Left cardiac atrium (tissue), 1 donor: ENCODE measurements around the genes USP26, PLAC1, MMGT1, SLC9A6 and HTATSF1.

DNA sequence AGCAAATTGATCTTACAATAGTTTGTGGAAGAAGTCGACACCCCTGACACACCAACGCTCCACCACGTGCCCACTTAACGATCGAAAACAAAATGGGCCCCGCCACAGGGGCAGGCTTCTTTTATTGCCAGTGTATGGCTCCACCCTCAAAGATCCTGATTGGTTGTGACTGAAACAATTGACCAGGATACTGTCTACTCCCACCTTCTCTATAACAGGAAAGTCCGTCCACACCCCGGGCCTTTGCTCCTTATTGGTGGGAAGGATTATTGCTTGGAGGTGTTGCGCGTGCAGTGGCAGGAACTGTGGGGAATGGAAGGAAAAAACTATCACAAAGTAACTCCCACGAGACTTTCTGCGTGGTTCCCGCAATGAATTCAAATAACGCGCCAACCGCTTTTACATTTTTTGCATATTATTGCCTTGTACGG is at the start of gene USP26:
TSS of gene USP26 (minus strand) at position 96 of the 431 bp plus-strand sequence.
- PRO-cap, result no peak

GRCh38 chrX:133414792-133415016 is 585 bp downstream of the GPC4 start:
- PRO-cap, result no peak

GRCh38 chrX:133445562-133445888 is 30.2 kb upstream of the GPC4 start:
- PRO-cap, result no peak

GRCh38 chrX:133543938-133544659 is 128.8 kb upstream of the GPC4 start:
- PRO-cap, result no peak

DNA sequence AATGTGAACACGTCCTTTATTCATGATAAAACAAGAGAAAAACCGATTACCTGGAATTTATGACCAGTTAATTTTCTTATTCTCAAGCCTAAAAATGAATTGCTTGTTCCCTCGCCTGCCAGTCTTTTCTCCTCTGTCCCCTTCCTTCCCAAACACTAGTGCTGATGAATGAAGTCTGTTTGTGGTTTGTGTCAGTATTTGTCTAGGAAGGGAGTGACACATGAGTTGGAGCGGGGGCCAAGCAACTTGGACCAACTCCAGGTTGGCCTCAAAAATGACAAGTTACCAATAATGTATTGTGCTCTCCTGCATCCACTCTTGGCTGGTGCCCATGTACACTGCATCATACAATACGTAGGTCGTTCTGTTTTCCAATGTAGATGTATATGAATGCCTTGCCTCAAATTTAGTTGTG is 222.9 kb upstream of the GPC4 start:
- PRO-cap, result no peak

DNA sequence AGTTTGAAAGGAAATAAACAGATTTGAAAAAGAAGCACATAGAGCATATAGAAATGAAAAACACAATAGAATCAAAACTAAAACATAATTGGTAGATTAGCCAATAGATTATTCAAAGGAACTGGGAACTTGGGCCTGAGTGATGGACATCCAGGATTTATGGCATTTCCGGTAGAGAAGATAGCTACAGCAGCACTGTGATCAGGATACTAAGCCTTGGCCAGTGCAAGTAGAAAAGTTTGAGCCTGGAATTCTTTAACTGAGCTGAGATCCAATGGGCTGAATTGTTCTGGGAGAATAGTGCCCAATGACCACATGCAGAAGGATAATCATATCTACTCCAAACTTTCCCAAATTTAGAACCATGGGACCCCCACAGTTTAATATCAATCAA is 53.5 kb upstream of the GPC3 start:
- PRO-cap, result no peak

- PRO-cap, result no peak
These were observed 65.3 kb upstream of the CCDC160 start for GRCh38 chrX:134171528-134172331.

DNA sequence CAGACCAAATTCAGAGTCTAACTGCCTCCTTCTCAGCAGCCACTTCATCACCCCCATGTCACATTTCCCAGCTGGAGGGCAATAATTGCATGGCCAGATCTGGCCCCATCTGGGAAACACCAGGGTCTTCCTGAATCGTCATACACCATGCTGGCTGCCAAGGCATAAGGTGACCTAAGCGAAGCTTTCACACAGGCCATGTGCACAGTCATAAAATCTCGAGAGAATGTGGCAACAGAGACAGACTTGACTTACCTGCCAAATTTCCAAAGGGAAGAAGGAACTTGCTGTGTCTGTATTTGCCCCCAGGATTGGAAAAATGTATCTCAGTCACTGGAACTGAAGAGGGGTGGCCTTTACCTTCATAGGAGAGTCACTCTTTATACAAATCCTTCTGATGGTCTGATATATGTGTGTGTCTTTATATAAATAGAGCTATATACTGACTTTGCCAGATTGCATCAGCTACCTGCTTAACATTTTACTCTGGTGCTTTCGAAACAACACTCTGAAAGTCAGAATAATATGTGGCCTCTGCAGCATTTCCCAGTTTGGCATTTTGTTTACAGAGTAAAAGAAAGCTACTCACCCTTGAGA is at the start of gene PLAC1:
TSS of gene PLAC1 (minus strand) at position 399 of the 597 bp plus-strand sequence.
- PRO-cap, result no peak

DNA sequence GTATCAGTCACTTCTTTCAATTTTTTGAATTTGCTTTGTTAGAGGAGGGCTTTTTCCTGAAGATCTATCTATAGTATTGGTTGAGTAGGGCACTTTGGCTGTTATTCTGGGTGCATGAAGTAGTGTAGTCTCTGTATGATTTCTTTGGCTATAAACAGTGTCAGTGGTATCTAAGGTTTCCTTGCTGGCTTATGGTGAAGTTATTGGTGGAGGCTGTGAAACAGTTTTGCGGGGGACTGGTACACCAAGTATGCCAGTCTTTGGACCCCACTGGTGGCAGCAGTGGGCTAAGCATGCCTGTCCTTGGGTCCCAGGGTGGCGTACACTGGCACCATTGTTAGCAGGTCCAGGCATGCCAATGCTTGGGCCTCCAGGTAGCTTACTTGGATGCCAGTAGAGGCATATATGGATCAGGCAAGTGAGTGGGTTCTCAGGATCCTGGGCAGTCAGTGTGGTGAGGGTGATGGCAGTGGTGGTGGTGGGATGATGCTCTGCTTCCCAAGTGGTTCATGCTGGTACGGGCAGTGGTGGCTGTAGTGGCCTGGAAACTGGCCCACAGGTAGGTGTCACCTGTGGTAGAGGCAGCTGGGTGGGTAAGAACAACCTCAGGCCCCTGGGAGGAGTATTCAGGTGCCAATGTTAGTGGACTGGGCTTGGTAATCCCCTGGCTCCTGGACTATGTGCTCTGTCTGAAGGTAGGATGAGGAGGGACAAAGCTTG is 8.0 kb downstream of the ETDC start:
- PRO-cap, result no peak

- PRO-cap, result no peak
These were observed 59.3 kb downstream of the INTS6L start for GRCh38 chrX:135579605-135580293.

DNA sequence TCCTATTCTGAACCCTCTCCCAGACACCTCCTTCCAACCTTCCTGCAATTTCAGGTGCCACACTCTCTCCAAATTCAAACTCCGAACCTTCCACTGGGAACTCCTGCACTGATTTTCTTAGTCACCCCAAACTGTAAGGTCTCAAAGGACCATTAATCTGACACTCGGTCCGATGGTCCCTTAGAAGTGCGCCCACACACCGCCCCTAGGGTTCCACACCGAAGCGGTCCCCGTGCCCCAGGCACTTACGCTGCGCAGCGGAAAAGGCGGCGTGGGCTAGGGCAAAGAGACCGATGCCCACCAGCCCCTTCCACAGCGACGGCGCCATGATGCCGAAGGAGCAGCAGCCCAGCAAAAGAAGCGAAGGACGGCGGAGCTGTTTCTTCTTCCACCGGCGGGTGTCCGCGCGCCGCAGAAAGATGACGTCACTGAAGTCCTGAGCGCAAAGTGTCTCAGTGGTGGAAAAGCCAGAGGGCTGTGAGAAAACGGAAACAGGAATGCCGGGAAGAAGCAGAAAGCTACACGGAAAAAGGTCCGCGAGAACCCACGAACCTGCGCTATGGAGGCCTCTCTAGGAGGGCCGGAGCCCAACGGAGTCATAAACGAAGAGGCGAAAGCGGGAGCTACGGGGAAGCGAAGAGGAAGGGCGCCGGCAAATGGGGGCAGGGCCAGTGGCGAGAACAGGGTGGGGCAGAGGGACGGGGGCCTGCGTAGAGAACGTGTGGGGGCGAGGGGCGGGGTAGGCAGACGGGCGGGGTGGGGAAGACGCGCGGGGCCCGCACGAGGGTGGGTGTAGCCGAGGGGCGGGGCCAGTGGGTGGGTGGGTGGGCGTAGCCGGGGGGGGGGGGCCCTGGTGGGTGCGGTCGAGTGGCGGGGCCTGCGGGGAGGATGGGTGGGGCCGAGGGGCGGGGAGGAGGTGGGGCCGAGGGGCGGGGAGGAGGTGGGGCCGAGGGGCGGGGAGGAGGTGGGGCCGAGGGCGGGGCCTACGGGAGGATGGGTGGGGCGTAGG is at the start of gene MMGT1:
TSS of gene MMGT1 (minus strand) at position 641 of the 1,009 bp plus-strand sequence.
- PRO-cap, result bidirectional peak, plus-strand start at position 490 of the sequence, minus-strand start at position 408 of the sequence; unidirectional peak, minus-strand start at position 657 of the sequence

DNA sequence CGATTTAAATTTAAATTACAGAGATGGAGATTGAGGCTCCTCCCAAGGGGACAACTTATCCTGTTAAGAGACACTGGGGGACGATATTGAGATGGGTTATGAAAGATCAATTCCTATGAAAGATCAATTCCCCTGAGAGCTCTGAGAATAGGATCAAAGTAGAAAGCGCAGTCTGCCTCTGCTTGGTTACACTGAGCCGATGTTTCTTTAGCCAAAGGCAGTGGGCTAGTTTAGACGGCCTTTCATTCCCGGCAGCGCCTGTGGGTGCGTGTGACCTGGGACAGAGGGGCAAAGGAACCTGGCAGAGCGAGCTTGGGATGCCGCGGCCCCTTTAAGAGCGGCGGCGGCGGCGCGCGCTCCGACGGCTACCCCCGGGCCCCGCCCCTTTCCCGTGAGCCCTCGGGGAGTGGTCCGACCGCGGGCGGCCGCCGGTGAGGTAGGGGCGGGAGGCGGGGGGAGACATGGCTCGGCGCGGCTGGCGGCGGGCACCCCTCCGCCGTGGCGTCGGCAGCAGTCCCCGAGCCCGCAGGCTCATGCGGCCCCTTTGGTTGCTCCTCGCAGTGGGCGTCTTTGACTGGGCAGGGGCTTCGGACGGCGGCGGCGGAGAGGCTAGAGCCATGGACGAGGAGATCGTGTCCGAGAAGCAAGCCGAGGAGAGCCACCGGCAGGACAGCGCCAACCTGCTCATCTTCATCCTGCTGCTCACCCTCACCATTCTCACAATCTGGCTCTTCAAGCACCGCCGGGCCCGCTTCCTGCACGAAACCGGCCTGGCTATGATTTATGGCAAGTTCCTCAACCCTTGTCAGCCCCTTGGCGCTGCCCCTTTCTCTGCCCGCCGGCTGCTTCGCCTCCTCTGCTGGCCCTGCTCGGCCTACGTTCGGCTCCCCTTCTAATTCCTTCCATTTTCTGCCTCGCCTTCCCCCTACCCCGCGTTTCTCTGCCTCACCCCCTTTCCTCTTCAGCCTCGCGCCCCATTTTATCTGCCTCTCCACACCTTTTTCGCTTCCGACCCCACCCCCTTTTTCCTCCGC is at the start of gene SLC9A6:
TSS of gene SLC9A6 (plus strand) at position 394 of the 1,034 bp plus-strand sequence.
- PRO-cap, result bidirectional peak, plus-strand start at position 439 of the sequence, minus-strand start at position 272 of the sequence

GRCh38 chrX:136030099-136031021 is 45.1 kb downstream of the SLC9A6 start:
- PRO-cap, result no peak

DNA sequence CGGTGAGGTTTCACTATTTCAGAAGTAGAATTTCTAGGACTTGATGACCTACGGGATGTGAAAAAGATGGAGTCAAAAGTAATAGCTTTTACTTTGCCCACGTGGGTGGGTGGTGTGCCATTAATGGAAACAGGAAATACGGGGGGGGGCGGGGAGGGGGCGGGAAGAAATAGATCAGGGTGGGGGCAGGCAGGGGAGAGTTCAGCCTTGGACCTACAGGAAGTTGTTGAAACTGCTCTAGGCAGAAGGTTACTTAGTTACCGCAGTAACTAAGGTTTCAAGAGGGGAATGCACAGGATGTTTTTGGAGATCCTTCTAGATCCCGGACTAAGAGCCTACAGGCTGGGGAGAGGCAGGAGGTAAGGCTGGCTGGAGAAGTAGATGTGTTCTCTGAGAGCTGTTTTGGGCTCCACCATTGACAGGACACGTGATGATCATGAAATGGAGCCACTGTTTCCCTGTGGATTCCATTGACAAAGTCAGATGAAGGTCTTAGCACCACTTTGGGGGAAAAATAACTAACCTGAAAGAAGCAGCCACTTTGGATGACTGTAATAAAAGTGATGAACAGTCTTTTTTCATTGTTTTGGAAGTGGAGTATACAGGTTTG is 53.0 kb upstream of the FHL1 start:
- PRO-cap, result no peak

DNA sequence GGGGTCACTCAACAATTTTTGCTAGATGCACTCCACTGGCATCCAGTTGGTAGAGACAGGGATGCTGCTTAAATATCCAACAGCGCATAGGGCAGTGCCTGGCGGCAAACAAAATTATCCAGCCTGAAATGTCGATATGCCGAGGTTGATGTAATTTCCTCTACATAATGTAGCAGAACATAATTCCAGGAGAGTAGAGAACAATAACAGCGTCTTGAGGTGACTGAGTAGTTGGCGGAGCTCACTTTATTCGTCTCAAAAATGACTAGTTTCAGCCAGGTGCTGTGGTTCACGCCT is 45.7 kb upstream of the FHL1 start:
- PRO-cap, result no peak

GRCh38 chrX:136169100-136170080 is 27.5 kb upstream of the FHL1 start:
- PRO-cap, result unidirectional peak, minus-strand start at chrX:136169355

DNA sequence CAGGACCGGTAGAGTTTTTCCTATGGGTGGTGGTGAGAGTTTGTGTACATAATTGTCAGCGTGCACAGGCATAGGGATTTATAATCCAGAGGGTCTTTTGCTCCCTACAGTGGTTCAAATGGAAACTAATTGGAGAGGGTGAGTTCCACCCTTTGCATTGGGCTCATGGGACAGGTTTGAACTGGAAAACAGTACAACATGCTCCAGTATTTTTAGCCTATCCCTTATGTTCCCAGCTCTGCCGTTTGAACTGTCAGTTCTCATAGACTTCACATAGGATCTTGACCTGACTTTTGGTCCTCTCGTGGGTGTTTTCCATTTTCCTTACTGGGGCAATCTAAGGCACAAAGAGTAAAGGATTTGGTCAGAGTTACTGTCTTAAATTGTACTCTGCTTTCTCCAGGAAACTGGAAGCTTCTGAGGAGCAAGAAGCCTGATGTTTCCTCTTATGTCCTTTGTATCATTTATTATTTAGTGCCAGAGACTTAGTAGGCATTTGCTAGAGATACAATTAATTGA is 17.7 kb upstream of the FHL1 start:
- PRO-cap, result no peak

GRCh38 chrX:136197670-136198153 is 865 bp downstream of the FHL1 start:
- PRO-cap, result no peak

DNA sequence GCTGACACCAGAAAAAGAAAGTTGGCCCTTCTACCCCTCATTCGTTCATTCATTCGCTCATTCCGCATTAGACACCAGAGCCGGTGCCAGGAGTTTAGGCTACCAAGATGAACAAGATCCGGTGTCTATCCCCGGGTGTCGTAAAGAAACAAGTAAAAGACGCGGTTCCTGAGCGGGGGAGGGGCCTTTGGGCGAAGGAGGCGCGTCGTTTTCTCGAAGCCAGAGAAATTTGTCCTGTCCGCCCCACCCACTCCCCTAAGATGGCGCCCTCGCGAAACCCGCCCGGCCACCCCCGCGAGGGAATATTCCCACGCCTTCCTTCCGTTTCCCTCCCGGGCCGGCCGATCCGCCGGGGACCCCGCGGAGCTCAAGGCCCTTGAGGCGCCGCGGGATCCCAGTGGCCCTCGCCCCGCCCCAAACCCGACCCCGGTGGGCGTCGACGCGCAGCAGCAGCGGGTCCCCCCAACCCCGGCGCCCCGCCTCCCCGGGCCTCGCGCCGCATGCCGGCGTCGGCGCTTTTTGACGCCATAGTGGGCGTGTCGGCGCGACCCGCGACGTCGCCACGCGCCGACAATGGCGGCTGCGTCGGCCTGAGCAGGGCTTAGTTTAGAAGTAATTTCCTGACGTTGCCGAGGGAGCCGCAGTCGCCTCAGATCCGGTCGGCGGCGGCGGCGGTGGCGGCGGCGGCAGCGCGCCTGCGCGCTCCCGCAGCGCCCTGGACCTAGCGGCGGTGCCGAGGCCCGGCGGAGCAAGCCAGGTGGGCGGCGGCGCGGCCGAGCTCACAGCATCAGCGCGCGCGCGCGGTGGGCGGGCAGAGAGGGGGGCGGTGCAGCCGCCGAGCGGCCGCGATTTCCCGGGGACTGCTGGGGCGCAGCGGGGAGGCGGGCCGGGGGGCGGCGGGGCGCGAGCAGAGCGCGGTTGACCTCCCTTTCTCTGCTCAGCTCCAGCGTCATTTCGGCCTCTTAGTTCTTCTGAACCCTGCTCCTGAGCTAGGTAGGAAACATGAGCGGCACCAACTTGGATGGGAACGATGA is at the start of gene HTATSF1:
TSS of gene HTATSF1 (plus strand) at position 910 of the 1,034 bp plus-strand sequence.
- PRO-cap, result bidirectional peak, plus-strand start at position 250 of the sequence, minus-strand start at position 262 of the sequence; bidirectional peak, plus-strand start at position 547 of the sequence, minus-strand start at position 495 of the sequence; bidirectional peak, plus-strand start at position 879 of the sequence, minus-strand start at position 789 of the sequence

DNA sequence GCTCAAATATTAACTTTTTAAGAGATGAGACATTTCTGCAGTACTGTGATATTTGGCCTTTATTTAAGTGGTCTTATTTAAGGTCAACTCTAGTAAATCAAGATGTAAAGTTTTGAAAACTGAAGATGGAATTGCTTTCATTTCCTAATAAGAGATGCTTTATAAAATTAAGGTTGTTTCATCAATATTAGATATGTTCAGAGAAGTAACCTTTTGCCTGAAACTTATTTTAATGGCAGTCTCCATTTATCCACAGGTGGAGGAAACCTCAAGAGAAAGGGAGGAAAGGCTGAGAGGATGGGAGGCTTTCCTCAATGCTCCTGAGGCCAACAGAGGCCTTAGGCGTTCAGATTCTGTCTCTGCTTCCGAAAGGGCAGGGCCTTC is 13.2 kb downstream of the HTATSF1 start:
- PRO-cap, result no peak